B cell (primary cell): Measurements from ENCODE around the gene ADARB2.

DNA sequence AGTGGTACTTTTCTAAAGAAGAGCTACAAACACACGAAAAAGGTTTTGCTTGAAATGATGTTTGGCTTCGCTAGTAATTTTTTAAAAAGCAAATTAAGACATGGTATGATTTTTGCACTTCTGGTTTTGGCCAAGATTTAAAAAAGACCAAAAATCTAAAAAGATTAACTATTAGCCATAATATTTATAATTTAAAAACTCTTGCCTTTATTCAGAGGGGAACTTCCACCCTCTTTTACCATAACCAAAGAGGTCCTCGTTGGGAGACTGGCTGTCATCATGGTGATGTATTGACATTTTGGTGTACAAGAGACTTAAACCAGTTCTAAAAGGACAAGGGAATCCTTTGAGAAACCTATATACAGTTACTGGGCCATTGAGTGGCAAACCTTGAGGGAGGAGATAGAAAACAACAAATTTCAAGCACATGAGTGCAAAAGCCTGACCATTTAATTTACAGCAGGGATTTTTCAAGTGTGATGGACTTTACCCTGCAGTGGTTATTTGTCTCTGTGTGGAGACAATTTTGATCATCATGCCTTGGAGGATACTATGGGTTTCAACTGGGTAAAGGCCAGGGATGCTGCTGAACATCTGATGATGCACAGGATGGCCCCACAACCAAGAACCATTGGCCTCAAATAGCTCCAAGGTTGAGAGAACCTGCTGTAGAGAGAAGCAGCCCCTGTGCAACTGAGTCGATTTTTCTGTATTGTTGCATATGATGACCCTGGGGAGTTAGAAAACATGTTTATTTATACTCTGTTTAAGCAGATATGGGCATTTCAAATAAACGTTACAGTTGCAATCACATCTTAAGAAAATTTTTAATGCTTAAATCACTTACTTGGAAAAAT lies 20.5 kb downstream of the ZMYND11 start:
- PRO-cap: no peak
- CAGE, long polyA plus RNA: no peak

DNA sequence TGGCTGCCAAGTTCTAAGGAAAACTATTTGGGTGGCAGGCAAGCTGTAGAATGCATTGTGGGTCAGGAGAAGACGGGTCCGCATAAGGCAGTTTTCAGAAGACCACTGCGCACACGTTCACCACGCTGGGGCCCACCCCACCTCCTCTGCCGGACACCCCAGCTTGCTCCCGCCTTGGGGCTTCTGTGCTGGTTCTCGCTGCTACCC lies 234.8 kb downstream of the ZMYND11 start:
- PRO-cap: no peak
- CAGE, long polyA plus RNA: no peak

GRCh38 chr10:454643-455259 lies 234.7 kb downstream of the DIP2C start:
- PRO-cap: no peak
- CAGE, long polyA plus RNA: no peak

DNA sequence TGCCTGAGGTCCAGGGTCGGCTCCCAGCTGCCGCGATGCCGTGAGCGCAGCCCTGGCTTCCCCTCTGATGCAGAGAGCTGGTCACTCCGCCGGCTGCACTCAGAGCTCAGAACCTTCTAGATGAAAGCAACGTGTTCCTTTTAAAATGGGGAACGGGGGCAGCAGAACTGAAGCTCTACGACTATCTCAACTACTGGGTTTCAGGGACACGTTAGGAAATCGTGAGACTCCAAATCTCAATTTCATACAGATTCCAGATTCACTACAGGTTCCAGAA lies 84.4 kb downstream of the DIP2C start:
- PRO-cap: no peak
- CAGE, long polyA plus RNA: no peak

GRCh38 chr10:613026-613820 lies 76.2 kb downstream of the DIP2C start:
- PRO-cap: no peak
- CAGE, long polyA plus RNA: no peak

DNA sequence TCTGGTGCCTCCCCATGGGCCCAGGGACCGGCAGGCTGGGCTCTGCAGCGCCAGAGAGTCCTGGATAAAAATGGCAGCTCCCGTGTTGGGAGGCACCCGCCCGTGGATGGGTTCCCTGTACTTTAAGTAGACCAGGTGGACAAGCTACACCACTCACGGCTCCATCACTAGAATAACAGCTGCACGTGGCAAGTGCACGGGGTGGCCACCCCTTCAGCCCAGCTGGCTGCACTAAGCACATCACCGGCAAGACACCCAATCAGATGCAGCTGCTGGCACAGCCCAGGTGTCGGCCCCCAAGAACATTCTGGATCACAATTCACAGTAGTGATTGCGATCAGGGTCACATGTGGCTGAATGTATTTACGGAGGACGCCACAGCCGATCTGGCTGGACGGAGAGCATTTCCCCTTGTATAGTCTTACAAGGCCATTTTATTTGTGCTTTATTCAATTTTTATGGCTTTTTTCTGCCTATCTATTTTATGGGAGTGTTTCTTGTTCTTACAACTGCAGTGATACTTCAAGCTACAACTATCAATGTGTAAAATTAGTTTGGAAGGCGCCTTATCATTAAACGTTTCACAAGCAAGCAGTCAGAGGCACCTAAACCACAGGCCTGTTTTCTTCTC lies 69.6 kb downstream of the DIP2C start:
- PRO-cap: unidirectional peak, plus-strand start at position 362 of the sequence
- CAGE, long polyA plus RNA: no peak

GRCh38 chr10:652855-653552 lies 36.5 kb downstream of the DIP2C start:
- PRO-cap: no peak
- CAGE, long polyA plus RNA: no peak

GRCh38 chr10:681759-682225 lies 7.7 kb downstream of the DIP2C start:
- PRO-cap: no peak
- CAGE, long polyA plus RNA: no peak

- PRO-cap: no peak
- CAGE, long polyA plus RNA: no peak
Observed at GRCh38 chr10:814557-815415, 116.7 kb downstream of the LARP4B start.

GRCh38 chr10:1043354-1044251 lies 5.3 kb downstream of the IDI1 start:
- PRO-cap: bidirectional peak, plus-strand start at chr10:1043646, minus-strand start at chr10:1043588; bidirectional peak, plus-strand start at chr10:1043997, minus-strand start at chr10:1043783
- CAGE, long polyA plus RNA: start-site peak on the minus strand at chr10:1043540-1043620, 29 and 230 reads in 2 replicates; start-site peak on the minus strand at chr10:1043804-1043905, 340 and 656 reads in 2 replicates

GRCh38 chr10:1116422-1117239 lies 60.4 kb downstream of the WDR37 start:
- PRO-cap: no peak
- CAGE, long polyA plus RNA: no peak

DNA sequence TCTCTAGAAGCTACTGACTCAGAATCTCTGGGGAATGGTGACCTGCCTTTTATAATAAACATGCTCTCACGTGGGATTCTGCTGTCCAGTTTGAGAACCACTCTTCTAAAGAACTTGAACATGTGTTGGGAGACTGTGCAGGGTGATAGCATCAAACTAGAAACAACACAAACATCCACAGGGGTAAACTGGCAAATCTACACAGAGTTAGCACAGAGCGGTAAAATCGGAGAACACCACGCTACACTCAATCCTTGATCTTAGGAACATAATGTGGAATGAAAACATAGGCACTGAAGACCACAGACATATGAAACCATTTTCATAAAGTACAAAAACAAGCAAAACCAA lies 79.1 kb downstream of the WDR37 start:
- PRO-cap: no peak
- CAGE, long polyA plus RNA: no peak

DNA sequence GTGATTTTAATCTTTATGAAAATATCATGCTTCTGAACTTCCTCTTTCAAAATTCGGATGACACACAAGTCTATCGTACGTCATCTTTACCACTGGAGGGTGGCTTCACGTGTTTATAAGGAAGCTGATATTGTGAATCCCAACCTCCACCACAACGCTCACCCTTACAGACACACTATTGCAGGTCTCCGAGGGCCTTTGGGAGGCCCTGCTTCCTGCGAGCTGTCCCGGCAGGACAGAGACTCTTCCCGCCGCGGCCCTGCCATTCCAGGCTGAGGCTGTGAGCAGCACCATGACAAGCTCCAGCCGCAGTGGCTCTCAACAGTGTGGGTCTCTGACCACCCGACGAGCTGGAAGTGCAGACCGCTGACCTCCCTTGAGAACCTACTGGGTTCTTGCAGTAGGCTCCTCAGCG lies 303.3 kb downstream of the WDR37 start:
- PRO-cap: no peak
- CAGE, long polyA plus RNA: no peak

GRCh38 chr10:1737115-1738168 lies at the start of gene ADARB2:
Gene ADARB2, minus strand, starts transcription at chr10:1737525.
- PRO-cap: no peak
- CAGE, long polyA plus RNA: no peak

DNA sequence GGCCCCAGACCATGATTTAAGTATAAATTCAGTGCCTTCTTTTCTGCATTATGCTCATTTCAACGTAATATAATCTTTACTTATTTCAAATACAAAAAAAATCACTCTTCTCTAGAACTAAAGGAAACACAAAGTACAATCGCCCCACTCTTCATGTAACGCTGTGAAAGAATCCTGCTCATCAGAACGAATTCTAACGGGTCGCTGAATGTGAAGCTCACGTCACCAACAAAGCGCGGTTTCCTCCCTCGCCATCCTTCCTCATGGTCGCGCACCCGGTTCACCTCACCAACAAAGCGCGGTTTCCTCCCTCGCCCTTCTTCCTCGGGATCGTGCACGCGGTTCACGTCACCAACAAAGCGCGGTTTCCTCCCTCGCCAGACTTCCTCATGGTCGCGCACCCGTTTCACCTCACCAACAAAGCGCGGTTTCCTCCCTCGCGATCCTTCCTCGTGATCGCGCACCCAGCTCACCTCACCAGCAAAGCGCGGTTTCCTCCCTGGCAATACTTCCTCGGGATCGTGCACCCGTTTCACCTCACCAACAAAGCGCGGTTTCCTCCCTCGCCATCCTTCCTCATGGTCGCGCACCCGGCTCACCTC lies 566.2 kb upstream of the PFKP start:
- PRO-cap: no peak
- CAGE, long polyA plus RNA: no peak

- PRO-cap: no peak
- CAGE, long polyA plus RNA: no peak
Observed at GRCh38 chr10:2873306-2873505, 194.1 kb upstream of the PFKP start.

- PRO-cap: no peak
- CAGE, long polyA plus RNA: no peak
Observed at GRCh38 chr10:3048162-3048499, 19.2 kb upstream of the PFKP start.

DNA sequence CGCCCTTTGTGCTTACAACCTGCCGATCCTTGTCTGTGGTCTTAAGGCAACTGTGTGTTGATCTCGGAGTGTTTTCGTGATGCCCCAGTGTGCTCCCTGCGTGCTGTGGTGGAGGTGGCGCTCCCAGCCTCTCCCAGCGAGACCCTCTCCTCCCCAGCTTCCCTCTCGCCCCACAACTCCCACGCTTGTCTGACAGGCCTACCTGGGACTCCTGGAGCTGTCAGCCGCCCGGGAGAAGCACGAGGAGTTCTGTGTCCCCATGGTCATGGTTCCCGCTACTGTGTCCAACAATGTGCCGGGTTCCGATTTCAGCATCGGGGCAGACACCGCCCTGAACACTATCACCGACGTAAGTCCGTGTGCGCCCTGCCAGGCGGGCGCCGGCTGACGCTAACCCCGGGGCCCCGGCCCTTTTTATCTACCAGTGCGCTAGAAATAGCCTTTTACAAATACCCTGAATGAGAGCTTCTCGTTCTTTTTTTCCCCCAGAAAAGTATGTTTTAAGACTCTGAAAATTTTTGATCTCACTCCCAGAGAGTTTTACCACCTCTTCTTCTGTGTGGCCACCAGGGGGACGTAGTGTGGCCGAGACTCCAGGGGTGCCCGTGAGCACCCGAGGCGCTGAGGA lies 52.5 kb downstream of the PFKP start:
- PRO-cap: no peak
- CAGE, long polyA plus RNA: no peak

DNA sequence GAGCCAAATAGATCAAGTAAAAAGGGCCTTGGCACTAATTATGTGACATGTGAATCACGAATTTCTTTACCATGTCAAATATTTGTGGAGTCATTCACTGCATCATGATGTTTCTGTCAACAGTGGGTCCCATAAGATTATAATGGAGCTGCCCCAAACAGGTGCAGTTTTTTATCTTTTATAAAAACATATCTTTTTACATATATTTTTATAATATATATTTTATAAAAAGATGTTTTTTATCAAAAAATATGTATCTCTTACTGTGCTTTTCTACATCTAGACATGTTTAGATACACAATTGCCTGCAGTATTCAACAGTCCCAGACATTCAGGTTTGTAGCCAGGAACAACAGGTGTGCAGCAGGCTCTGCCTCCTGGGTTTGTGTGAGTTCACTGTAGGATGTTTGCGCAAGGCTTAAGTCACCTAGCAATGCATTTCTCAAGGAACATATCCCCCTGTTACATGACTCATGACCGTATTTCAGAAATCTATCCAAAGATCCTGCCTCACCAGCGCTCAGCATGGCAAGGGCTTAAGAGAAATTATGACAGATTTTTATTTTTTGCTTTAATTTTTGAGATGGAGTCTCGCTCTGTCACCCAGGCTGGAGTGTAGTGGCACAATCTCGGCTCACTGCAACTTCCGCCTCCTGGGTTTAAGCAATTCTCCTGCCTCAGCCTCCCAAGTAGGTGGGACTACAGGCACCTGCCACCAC lies 41.5 kb downstream of the PITRM1 start:
- PRO-cap: no peak
- CAGE, long polyA plus RNA: no peak

GRCh38 chr10:3173690-3173847 lies 987 bp upstream of the PITRM1 start:
- PRO-cap: no peak
- CAGE, long polyA plus RNA: no peak